Peyer's patch (tissue), 4 donors: ENCODE data around the genes SNRNP70, TEAD2, DKKL1, SLC17A7, FLT3LG, RRAS, ADM5 and SIGLEC11.

DNA sequence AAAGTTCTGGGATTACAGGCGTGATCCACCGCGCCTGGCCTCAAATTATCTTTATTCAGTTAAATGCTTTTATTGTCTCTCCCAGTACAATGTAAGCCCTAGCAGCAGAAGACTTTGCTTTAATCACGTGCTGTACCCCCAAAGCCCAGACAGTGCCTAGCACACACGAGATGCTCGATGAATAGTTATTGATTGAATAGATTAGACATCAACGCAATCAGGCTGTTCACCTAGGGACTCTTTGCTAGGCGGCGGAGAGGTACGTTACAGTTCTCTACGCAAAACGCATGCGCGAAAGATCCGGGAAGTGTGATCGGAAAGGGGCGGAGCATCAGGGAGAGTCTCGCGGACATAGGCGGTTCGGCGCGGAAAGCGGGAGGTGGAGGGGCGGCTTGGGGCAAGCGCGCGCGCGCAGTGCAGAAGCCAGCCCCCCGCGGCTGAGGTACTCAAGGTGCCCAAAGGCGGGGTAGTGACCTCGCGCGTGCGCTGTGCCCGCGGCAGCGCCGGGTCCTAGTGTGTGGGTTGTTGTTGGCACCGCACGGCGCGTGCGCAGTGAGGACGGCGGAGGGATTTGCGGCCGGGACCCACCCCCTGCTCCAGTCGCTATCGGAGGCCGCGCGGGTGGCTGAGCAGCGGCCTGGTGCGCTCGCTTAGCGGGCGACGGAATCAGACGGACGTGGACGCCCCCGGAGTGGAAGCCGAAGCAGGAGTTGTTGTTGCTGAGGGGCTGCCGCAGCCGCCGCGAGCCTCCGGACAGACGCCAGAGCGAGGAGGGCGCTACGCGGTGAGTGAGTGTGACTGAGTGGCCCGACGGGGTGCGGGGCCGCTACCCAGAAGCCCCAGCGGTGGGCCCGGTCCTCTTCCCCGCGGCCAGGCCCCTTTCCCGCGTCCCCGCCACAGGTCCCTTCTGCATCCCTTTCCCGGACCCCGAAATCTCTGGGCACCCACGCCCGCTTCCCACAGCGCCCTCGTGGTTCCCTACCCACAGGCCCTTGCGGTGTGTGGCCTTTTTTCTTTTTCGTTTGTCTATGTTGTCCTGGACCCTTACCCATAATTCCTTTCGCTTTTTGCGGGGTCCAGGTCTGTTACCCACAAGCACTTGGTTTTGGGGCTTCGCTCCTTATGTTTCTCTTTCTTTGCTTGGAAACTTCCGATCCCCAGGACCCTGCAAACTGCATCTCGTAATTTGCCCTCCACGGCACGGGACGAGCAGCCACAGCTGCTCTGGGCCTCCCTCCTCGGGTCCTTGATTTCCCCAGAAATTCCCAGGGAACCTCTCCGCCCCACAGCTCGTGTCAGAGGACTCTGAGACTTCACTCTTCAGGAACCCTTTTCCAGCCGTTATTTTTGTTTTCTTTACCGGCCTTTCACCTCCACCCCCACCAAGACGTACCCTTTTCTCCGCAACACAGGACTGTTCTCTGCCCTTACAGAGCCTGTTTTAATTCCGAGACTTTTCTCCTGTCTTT, at the start of gene SNRNP70:
Gene SNRNP70 (plus strand): TSS at position 599 of the 1,469 bp plus-strand sequence.
- PRO-cap: bidirectional peak, plus-strand start at position 599 of the sequence, minus-strand start at position 243 of the sequence
- RAMPAGE, long total RNA, 4 experiments: start-site peak on the plus strand in 4 of 4 experiments, centred at positions 554 to 643 of the sequence, 1,670 to 2,843 reads per replicate

GRCh38 chr19:49361950-49362870, at the start of gene TEAD2:
Gene TEAD2 (minus strand): TSS chr19:49362416.
- PRO-cap: bidirectional peak, plus-strand start at chr19:49362477, minus-strand start at chr19:49362382
- RAMPAGE, long total RNA, 4 experiments: start-site peak on the minus strand in 4 of 4 experiments, at chr19:49362382-49362419 at its widest, 9 to 37 reads per replicate

- PRO-cap: bidirectional peak, plus-strand start at chr19:49363580, minus-strand start at chr19:49363443
- RAMPAGE, long total RNA, 4 experiments: no peak in any of the 4 experiments
These were observed at the start of gene DKKL1 for GRCh38 chr19:49363245-49364349. Gene DKKL1 (plus strand): TSS chr19:49363877.

DNA sequence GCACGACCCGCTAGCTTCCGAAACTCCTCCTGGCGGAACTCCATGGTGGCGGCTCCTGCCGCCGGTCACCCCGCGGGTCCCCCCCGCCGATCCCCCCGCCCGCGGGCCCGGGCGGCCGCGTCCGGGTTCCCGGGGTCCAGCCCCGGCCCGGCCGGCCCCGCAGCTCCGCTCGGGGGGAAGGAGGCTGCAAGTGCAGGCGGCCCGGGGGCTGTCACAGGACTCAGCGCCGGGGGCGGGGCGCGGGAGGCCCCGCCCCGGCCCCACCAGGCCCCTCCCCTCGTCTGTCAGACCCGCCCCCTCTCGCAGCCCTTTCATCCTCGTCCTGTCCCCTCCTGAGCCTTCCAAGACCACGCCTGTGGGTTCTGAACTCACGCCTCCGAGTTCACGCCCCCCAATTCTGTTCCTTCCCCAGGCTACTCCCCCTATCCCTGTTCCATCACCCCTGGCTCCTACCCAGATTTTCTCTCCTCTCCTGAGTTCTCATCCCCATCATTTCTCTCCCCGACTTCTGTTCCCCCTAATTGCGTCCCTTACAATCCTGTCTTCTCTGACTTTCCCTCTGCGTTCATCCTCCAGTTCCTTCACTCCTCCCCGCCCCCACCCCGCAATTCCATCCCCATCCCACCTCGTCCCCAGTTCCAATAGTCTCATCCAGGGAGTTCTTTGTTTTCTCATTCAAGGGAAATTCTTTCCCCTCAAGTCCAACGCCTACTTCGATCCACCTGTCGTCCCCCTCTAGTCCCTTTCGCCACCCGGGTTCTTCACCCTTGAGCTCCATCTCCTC, at the start of gene SLC17A7:
Gene SLC17A7 (minus strand): TSS at position 192 of the 784 bp plus-strand sequence.
- PRO-cap: bidirectional peak, plus-strand start at position 463 of the sequence, minus-strand start at position 192 of the sequence
- RAMPAGE, long total RNA, 4 experiments: no peak in any of the 4 experiments

DNA sequence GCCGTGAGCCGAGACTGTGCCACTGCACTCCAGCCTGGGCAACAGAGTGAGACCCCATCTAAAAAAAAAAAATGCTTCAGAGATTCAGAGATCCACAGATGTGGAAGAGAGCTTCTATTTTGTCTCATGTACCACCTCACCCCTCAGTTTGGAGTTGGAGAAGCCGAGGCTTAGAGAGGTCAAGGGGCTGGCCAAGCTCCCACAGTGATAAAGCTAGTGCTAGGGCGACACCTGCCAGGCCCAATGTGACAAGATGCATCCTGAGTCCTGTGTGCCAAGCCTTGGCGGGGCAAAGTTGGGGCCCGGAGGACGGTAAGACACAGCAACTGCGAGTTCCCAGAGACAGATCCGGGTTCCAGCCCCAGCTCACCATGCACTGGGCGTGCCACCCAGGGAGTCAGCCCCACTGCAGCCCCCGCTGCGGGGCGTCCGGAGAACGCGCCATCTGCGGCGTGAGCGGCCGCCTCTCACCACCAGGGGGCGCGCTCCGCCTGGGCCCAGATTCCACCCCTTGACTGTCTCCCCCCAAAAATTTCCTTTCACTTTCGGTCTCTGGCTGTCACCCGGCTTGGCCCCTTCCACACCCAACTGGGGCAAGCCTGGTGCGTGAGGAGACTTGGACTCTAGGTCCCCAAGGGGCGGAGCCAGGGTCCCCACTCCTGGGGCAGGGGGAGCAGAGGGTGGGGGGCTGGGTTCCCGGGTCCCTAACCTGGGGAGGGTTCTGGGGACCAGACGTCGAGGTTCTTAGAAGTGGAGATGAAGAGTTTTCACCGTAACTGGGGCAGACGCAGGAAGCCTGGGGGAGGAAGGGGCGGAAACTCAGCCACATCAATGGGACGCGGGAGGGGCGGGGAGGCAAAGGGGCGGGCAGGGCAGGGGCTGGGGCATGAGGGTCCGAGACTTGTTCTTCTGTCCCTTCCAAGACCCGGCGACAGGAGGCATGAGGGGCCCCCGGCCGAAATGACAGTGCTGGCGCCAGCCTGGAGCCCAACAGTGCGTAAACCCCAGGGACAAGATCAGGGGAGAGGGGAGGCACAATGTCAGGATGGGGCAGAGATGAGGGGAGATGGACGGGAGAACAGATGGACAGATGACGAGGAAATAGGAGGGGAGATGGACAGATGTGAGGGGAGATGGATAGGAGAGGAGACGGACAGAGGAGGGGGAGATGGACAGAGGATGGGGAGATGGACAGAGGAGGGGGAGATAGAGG, at the start of gene FLT3LG:
Gene FLT3LG (plus strand): TSS at position 536 of the 1,213 bp plus-strand sequence.
- PRO-cap: bidirectional peak, plus-strand start at position 587 of the sequence, minus-strand start at position 590 of the sequence; bidirectional peak, plus-strand start at position 875 of the sequence, minus-strand start at position 746 of the sequence
- RAMPAGE, long total RNA, 4 experiments: no peak in any of the 4 experiments

- PRO-cap: no peak
- RAMPAGE, long total RNA, 4 experiments: no peak in any of the 4 experiments
These were observed 4.4 kb upstream of the RPS11 start for GRCh38 chr19:49491729-49492400.

GRCh38 chr19:49515680-49516255, 3.3 kb downstream of the FCGRT start:
- PRO-cap: unidirectional peak, minus-strand start at chr19:49515831; unidirectional peak, minus-strand start at chr19:49515852; unidirectional peak, minus-strand start at chr19:49515889
- RAMPAGE, long total RNA, 4 experiments: no peak in any of the 4 experiments

DNA sequence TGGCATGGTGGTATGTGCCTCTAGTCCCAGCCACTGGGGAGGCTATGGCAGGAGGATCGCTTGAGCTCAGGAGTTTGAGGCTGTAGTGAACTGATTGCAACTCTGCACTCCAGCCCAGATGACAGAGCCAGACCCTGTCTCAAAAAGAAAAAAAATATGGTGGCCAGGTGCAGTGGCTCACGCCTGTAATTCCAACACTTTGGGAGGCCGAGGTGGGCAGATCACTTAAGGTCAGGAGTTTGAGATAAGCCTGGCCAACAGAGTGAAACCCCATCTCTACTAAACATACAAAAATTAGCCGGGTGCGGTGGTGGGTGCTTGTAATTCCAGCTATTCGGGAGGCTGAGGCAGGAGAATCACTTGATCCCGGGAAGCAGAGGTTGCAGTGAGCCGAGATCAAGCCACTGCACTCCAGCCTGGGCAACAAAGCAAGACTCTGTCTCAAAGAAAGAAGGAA, 4.6 kb downstream of the FCGRT start:
- PRO-cap: no peak
- RAMPAGE, long total RNA, 4 experiments: start-site peak on the plus strand in 1 of 4 experiments, centred at position 264 of the sequence, 640 reads per replicate

GRCh38 chr19:49533378-49534645, 6.0 kb downstream of the RCN3 start:
- PRO-cap: no peak
- RAMPAGE, long total RNA, 4 experiments: no peak in any of the 4 experiments

DNA sequence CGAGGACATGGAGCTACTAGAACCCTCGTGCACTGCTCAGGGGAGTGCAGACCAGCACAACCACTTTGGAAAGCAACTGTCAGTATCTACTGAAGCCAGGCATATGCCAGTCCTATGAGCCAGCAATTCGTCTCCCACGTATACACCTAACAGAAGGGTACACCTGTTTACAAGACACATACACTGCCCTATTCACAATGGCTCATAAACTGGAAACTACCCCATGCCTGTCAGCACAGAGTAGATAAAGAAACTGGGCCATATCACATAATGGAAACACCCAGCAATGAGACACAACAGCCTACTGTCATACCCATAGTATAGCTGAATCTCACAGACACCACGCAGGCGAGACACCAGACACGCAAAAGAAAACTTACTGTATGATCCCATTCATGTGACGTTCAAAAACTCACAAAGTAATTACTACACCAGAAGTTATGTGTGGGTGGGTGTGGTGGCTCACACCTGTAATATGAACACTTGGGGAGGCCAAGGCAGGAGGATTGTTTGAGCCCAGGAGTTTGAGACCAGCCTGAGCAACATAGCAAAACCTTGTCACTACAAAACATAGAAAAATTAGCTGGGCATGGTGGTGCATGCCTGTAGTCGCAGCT, 15.7 kb downstream of the NOSIP start:
- PRO-cap: no peak
- RAMPAGE, long total RNA, 4 experiments: no peak in any of the 4 experiments

DNA sequence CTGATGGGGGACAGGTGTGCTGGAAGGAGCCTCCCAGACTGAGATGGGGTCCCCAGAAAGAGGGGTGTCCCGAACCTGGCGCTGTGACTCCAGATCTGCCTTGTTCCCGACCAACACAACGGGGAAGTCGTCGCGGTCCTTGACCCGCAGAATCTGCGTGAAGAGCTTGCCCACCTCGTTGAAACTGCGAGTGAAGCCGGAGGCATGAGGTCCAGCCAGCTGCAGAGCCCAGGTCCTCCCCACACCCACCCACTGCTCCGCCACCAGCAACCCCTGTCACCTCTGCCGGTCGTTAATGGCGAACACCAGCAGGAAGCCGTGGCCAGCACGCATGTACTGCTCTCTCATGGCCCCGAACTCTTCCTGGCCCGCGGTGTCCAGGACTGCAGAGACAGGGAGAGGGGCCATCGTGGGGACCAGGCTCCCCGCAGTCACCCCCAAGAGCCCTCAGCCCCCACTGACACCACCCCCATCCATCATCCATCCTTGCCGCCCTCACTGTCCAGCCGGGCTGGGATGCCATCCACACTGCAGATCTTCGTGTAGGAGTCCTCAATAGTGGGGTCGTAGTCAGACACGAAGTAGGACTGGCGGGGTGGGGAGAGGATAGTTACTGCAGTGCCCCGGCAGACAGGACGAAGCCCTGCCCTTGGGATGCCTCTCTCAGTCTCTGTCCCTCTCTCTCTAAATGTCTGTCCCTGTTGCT, 3.2 kb downstream of the RRAS start:
- PRO-cap: no peak
- RAMPAGE, long total RNA, 4 experiments: no peak in any of the 4 experiments

GRCh38 chr19:49639831-49641043, at the start of gene RRAS:
Gene RRAS (minus strand): TSS chr19:49640143.
- PRO-cap: bidirectional peak, plus-strand start at chr19:49640520, minus-strand start at chr19:49640098; bidirectional peak, plus-strand start at chr19:49640862, minus-strand start at chr19:49640624
- RAMPAGE, long total RNA, 4 experiments: start-site peak on the plus strand in 1 of 4 experiments, at chr19:49640488-49640499 at its widest, 5 reads per replicate

DNA sequence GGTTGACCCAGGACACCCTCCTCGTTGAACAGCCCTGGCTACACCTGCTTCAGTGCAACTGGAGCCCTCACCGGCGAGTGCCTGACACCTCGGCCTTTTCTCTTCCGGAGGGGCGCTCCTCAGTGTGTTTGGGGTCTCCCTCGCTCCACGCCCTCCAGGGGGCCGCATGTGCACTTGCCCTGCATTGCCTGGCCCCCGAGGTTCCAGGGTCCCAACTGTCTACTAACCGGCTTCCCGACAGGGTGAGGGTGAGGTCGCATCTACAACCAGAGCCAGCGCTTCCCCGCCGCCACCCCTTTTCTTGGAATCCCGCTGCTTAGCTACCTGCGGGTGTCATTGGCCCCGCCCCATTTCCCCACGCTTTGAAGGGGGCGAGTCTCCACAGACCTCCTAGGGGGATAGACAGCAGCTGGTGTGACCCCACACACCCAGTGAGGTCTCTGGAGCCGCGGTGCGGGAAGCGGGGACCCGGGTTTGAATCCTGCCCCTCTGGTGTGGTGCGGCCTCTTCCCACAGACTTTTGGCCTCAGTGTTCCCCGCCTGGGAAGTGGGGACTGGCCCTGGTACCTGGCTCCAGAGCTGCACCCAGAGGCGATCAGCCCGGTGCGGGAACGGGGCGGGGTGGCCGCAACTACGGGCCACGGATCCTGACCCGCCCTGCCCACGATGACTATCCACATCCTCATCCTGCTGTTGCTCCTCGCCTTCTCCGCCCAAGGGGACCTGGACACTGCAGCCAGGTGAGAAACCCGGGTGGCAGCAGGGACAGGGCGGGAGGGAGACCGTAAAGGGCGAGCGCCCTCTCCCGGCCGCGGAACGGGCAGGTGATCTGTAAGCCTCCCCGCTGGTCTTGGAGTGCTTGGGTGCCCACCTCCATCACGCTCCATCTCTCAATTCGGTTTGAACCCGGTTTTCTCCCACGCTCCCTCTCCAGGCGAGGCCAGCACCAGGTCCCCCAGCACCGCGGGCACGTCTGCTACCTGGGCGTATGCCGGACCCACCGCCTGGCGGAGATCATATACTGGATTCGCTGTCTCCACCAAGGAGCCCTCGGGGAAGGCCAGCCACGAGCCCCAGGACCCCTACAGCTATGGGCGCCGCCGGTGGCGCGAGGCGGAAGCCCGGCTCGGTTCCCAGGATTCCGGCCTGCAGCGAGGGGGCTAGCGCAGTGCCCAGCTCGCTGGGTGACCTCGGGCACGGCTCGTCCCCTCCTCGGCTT, at the start of gene ADM5:
Gene ADM5 (plus strand): TSS at position 423 of the 1,219 bp plus-strand sequence.
- PRO-cap: no peak
- RAMPAGE, long total RNA, 4 experiments: no peak in any of the 4 experiments

DNA sequence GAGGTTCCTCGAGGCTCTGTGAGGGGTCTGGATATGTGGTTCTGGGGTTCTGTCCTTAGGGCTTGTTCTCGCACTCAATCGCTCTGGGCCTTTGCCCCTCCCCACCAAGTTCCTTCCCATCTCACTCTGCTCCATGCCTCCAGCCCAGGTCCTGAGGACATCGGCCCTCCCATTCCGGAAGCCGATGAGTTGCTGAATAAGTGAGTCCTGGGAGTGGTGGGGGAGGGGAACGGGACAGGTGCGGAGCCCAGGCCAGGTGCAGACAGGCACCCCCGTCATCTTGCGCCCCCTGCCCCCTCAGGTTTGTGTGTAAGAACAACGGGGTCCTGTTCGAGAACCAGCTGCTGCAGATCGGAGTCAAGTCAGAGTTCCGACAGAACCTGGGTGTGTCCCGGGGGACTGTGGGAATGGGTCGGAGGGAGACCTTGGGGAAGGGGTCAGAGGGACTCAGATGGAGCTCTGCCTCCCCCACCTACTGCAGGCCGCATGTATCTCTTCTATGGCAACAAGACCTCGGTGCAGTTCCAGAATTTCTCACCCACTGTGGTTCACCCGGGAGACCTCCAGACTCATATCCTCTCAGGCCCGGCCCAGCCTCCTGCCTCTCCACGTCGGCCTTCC, 10.2 kb downstream of the FUZ start:
- PRO-cap: bidirectional peak, plus-strand start at position 214 of the sequence, minus-strand start at position 114 of the sequence
- RAMPAGE, long total RNA, 4 experiments: no peak in any of the 4 experiments

DNA sequence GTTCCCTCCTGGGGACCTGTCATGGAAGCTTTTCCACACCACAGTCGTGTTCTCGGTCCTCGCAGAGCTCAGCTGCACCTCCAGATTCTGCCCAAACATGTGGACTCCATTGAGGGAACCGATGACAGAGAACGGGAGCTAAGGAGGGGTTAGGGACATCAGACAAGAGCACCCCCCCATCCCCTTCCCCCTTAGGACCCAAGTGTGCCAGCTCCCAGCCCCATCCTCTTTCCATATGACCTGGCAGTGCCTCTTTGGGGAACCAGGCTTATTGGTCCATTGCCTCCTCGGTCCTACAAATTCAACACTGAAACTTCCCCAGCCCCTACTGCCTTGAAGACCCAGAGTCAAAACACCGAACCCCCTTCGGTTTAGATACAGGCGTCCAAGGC, 497 bp downstream of the FUZ start:
- PRO-cap: no peak
- RAMPAGE, long total RNA, 4 experiments: no peak in any of the 4 experiments

GRCh38 chr19:49818852-49819432, 853 bp downstream of the MED25 start:
- PRO-cap: no peak
- RAMPAGE, long total RNA, 4 experiments: no peak in any of the 4 experiments

DNA sequence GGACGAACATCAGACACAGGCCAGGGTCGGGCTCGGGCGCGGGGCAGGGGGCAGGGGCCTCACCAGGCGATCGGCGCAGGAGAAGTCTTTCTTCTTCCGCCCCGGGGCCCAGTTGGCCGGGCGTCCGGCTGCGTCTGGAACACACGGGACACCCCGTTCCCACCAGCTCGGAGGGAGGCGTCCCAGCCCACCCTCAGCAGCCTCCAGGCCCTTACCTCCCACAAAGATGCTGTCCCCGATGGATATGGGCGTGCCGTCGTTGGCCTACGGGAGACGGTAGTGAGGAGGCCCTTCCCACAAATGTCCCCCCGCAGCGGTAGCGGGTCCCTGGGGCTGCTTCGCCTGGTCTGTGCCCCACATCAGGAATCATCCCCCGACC, 4.9 kb downstream of the PNKP start:
- PRO-cap: no peak
- RAMPAGE, long total RNA, 4 experiments: no peak in any of the 4 experiments

- PRO-cap: no peak
- RAMPAGE, long total RNA, 4 experiments: no peak in any of the 4 experiments
These were observed 2.1 kb upstream of the IL4I1 start for GRCh38 chr19:49898860-49899159.

DNA sequence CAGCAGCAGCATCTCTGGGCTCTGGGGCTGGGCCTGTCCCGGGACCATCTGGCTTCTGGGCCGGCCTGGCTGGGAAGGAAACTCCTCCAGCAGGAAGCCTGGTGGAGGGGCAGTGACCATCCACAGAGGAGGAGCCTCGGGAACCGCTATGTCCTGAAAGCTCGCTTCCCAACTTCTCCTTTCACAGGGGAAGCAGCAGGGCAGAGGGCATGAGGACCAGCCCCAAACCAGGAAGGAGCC, at the start of gene SIGLEC11:
Gene SIGLEC11 (minus strand): TSS at position 139 of the 240 bp plus-strand sequence.
- PRO-cap: no peak
- RAMPAGE, long total RNA, 4 experiments: no peak in any of the 4 experiments

GRCh38 chr19:49969266-49969717, 8.3 kb upstream of the SIGLEC11 start:
- PRO-cap: no peak
- RAMPAGE, long total RNA, 4 experiments: no peak in any of the 4 experiments